Skeletal muscle satellite cell (primary cell): ENCODE measurements around a stretch of chr7.

- CAGE, long polyA plus RNA = no peak
These were observed 4.2 kb downstream of the CALU start for GRCh38 chr7:128743297-128743874.

- CAGE, long polyA plus RNA = no peak
These were observed 5.6 kb upstream of the OPN1SW start for GRCh38 chr7:128781026-128781690.

DNA sequence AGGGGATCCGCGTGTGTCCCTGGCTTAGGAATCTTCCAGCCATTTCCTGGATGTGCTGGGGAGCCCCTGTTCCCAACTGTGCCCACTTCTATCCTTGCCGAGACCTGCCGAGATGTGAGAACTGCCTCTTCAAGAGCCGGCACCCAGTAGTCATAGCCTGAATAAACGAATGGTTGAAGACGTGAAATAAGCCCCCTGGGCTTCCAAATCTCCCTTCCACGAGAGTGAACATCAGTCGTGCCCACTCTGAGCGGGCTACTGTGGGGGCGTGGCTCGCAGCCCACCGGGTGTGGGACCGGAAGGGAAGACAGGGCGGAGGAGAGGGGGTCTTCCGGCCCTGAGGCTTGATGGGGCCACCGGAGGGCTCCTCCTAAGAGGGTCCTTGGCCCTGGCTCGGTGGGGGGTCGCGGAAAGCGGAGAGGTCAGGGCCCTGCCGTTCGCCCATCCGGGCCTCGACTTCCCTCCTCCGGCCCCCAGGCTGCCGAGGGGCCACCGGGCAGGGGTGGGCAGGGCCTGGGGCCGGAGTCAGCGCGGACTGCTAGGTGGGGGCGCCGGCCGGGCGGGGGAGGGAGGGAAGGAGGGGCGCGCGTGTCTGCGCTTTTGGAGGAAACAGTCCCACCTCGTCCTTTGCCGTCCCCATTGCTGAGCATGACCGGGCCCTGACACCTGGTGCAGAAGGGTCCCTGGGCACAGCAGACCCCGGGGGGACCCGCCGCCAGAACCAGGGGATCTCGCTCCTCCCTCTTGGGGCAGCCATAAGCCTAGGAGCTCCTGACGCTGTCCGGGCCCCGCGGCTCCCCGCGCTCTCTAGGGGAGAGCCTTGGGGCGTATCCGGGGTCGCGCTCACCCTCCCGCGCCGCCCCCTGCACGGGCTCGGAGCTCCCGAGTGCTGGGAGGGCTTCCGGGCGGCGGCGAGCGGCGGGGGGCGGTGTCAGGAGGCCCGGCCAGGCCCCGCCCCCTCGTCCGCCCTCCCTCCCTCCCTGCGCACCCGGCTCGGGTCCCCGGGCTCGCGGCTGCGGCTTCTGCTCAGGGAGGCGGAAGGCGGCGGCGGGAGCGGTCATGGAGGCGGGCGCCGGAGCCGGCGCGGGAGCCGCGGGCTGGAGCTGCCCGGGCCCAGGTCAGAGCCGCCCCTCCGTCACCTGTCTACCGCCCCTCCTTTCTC lies 952 bp upstream of the CCDC136 start:
- CAGE, long polyA plus RNA = no peak

- CAGE, long polyA plus RNA = no peak
These were observed 15.6 kb upstream of the FLNC start for GRCh38 chr7:128814403-128815223.

- CAGE, long polyA plus RNA = no peak
These were observed 13.6 kb downstream of the FLNC start for GRCh38 chr7:128843716-128844330.

- CAGE, long polyA plus RNA = no peak
These were observed 603 bp downstream of the ATP6V1F start for GRCh38 chr7:128863386-128863532.

- CAGE, long polyA plus RNA = no peak
These were observed 17.9 kb downstream of the KCP start for GRCh38 chr7:128892649-128893000.

- CAGE, long polyA plus RNA = no peak
These were observed 11.6 kb downstream of the IRF5 start for GRCh38 chr7:128948919-128950125.

- CAGE, long polyA plus RNA = no peak
These were observed 18.2 kb upstream of the TSPAN33 start for GRCh38 chr7:129126152-129126918.

- CAGE, long polyA plus RNA = no peak
These were observed 18.6 kb upstream of the SMO start for GRCh38 chr7:129169728-129170299.

DNA sequence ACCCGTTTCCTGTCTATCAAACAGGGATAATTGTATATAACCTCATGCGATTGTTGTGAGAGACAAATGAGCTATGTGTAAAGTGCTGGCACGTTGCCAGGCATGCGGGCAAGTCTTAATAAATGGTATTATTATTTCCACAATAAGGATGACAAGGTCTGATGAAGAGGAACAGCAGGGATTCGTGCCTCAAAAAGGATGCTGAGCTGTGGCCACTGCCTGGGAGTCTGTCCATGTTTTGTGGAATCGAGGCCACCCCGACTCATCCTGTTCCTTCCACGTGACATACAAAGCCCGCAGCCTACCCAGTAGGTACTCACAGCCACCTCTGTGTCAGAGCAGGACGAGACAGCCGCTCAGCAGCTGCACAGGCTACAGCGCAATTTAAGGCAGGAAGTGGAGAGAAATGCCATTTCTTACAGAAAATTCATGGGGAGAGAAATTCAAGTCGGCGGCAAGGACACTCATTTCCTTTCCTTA lies 51.8 kb downstream of the SMKR1 start:
- CAGE, long polyA plus RNA = no peak

GRCh38 chr7:129731026-129731584 lies 119.6 kb downstream of the NRF1 start:
- CAGE, long polyA plus RNA = no peak

- CAGE, long polyA plus RNA = no peak
These were observed 169.3 kb downstream of the NRF1 start for GRCh38 chr7:129780743-129781265.

DNA sequence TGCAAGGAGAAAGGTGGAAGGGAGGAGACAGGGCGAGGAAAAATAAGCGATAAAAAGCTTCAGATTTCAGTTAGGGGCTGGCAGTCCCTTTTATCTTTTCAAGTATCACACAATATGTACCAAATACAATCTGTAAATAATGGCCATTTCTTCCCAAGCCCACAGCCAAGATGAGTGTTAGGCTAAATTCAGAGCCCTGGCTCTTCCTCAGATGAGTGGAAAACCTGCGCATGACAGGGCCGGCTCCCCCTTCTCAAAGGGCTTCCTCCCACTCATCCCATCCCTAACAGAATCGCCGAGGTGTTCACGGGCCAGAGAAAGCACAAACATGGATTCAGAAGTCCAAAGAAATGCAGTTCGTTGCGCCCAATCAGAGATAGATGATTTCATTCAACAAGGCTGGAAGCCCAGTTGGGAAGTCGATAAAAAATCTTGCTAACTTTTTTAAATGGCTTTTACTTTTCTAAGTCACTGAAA lies 121.9 kb downstream of the UBE2H start:
- CAGE, long polyA plus RNA = no peak

- CAGE, long polyA plus RNA = no peak
These were observed 3.3 kb downstream of the UBE2H start for GRCh38 chr7:129949227-129950156.

GRCh38 chr7:129950965-129951879 lies 1.5 kb downstream of the UBE2H start:
- CAGE, long polyA plus RNA = no peak

DNA sequence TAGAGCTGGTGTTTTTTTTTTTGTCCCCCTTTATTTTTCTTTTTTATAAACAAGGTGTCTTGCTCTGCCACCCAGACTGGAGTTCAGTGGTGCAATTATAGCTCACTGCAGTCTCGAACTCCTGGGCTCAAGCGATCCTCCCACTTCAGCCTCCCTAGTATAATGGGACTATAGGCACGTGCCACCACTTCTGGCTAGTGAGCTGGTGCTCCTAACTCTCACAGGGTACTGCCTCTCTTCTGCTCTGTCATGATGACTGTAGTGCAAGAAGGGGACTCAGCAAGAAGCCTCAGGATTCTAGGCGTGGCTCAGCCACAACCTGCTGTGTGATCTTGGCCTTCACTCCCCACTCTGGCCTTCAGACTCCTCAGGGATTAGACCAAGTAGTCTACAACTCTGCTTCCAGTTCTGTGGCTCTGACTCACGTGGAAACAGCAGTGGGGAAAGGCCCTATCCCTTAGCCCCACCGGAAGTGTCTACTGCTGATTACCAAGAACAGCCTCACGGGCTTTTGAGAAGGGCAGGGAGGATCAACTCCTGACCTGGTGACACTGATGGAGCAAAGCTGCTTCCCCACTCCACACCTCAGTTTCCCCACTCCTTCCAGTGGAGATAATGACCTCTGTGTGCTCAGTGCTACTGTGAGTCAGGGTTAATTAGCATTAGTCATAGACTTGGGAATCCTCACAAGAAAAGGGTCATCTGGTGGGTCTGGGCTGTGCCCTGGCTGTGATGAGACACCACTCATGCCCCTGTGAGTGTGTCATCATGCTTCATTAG lies 41.2 kb downstream of the ZC3HC1 start:
- CAGE, long polyA plus RNA = no peak

DNA sequence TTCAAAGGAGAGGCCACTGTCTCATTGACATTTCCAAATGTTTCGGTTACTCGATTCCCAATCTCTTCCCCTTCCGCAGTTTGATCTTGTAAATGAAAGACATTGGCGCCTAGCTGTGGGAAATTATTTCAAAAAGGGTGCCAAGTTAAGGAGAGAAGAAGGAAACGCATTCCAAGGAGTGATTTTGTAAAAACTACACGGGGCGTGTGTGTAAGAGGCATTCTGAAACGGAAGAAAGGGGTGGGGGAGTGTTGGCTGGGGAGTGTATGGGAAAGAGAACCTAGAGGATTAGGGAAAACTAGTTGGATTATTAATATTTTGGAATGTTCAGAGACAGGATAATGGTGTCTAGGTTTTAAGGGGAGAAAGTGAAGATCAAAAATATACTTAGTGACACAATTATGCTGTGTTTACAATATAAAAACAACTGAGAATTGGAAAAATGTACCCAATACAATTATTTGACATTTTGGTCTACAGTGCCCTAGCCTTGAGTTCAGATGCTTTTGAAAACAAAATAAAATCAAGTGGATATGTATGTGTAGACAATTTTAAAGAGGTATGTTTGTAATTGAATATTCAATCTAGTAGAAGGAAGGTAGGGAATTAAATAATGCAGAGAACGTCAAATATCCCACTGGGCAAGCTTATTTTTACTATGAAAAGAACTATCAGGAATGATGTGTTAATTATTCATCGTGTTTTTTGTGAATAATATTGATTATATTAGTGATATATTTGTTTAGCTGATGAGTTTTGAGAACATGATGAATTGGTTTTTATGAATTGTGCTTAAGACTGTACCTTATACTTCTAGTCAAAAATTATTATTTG lies 930 bp downstream of the KLHDC10 start:
- CAGE, long polyA plus RNA = no peak

DNA sequence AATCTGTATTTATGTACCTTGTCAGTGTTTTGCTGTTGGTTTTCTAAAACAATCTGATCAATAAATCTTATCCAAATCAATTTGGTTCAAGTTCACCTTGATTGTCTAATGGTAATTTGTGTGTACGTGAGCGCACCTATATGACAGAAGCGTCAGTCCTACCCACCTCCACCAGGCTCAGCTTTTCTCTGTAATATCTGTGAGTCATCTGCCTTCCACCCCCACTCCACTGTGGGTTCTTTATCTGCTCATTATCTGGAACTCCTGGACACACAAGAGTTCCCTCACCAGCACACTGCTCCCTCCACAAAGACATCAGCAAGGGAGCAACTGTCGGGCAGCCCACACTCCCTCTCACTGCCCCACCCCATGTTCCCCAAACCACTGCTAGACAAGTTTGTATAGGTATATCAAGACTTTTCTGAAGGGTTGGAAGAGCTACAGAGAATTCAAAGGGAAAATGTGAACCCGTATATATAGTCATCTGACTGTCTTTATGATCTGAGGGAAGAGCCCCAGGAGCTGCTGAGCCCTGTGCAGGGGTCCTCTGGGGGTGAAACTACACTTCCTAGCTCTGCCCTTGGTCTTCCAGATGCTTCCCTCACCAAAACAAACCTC lies 65.4 kb downstream of the KLHDC10 start:
- CAGE, long polyA plus RNA = no peak

GRCh38 chr7:130141435-130142197 lies 63.6 kb downstream of the TMEM209 start:
- CAGE, long polyA plus RNA = no peak